Occipital lobe (tissue), 2 donors: ENCODE measurements around a stretch of chr5.

GRCh38 chr5:147424498-147425202 is 85.2 kb downstream of the DPYSL3 start:
- RAMPAGE, long total RNA = no peak

DNA sequence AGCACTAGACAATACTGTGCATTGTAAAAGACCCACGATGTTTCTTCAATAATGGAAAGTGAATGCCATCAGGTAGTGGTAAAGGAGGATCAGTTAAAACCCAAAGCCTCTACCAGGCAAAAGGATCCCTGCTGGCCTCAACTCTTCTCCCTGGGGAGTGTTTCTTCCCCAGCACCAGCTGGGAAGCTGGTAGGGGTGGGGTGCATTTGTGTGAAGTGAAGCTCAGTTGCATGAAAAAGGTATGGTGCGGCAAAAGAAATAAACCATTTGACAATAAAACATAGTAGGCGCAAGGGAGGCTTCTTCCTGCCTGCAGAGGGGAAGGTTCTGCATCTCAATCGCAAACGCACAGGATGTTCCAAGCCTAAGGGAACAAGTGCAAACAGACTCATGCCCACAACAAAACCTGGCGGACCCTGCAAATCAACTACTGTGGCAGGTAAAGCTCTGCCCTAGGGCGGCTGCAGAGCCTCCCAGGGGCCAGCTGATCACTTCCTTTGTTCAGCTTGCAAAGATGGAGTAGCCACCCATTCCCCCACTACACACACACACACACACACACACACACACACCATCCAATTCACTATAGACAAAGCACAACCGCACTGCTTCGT is 57.9 kb downstream of the DPYSL3 start:
- RAMPAGE, long total RNA = no peak

DNA sequence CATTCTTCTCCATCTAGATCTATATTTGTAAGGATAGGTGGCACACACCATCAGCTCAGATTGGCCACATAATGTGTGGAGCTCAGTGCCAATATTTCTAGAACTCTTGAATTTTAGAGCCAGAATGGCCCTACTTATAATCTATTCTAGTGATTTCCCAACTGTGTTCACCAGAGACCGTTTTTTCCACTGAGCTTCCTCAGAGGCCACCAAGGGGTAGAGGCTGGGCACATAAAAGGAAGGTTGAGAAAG is 27.5 kb downstream of the DPYSL3 start:
- RAMPAGE, long total RNA = no peak

- RAMPAGE, long total RNA = no peak
Measured at GRCh38 chr5:147508822-147509759, 777 bp downstream of the DPYSL3 start.

- RAMPAGE, long total RNA = no peak
Measured at GRCh38 chr5:147659396-147659777, 123.1 kb downstream of the JAKMIP2 start.

GRCh38 chr5:147721302-147721639 is 61.3 kb downstream of the JAKMIP2 start:
- RAMPAGE, long total RNA = no peak

GRCh38 chr5:147780746-147781433 is 1.6 kb downstream of the JAKMIP2 start:
- RAMPAGE, long total RNA = no peak

GRCh38 chr5:148106883-148107334 is 43.1 kb downstream of the SPINK5 start:
- RAMPAGE, long total RNA = no peak

DNA sequence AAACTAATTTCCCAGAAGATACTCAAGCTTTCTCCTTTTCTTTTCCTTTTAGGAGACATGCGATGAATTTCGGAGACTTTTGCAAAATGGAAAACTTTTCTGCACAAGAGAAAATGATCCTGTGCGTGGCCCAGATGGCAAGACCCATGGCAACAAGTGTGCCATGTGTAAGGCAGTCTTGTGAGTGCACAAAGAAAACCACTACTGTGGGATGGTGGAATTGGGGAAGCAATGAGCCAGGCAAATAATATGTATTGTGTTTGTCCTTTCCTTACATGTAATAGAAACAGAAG is 50.5 kb downstream of the SPINK5 start:
- RAMPAGE, long total RNA = no peak

GRCh38 chr5:148319846-148320994 is 8.0 kb downstream of the SPINK7 start:
- RAMPAGE, long total RNA = no peak

DNA sequence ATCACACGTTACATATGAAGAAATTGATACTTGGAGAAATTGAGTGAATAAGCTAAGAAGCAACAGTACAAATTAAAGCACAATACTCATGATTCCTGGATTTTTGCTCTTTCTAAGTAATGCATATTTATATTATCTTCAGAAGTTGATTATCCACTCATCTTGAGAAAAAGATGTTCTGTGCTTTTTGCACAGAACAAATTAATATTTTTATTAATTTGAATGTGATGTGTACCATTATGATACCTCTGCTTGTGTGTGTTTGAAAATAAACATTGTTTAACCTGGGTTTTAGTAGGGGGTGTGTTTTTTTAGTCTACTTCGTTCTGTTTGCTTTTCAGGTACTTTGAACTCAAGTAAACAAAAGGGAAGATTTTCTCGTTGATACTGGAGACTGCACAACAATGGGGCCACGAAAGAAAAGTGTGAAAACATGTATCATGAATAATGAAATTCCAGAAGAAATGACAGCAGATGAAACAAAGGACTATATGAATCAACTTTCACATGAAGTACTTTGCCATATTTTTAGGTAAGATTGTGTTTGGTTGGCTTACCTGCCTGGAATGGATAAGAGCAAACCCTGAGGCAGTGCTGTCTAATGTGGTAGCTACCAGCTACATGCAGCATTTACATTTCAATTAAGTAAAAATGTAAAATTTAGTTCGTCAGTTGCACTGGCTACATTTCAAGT is 10.8 kb downstream of the FBXO38 start:
- RAMPAGE, long total RNA = no peak

DNA sequence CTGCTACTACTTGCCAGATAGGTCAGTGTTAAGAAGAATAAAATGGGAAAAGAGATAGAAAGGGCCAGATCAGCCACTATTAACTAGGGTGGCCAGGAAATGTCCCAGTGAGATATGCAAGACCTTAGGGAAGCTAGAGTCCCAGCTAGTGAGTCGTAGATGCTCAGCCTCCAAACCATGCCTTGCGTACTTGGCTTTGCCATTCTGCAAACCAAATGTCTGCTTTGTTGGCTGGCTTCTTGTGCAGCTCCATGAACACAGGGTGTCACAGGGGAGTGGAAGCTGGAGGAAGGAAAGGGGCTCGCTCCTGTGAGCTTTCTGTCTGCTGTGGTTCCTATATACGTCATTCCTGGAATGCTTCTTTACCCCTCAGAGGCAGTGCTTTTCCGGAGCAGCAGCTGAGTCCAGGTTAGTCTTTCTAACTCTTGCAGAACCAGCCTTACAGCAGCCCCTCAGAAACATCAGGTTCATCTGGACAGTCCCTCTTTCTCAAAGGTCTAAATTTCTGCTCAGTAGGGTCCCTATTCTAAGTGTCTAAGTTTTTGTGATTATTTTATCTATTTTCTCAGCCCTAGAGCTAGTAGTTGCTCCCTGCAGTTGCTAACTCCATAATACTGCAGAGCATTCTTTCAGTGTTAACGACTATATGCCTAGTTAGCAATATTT is 69.1 kb downstream of the FBXO38 start:
- RAMPAGE, long total RNA = no peak

DNA sequence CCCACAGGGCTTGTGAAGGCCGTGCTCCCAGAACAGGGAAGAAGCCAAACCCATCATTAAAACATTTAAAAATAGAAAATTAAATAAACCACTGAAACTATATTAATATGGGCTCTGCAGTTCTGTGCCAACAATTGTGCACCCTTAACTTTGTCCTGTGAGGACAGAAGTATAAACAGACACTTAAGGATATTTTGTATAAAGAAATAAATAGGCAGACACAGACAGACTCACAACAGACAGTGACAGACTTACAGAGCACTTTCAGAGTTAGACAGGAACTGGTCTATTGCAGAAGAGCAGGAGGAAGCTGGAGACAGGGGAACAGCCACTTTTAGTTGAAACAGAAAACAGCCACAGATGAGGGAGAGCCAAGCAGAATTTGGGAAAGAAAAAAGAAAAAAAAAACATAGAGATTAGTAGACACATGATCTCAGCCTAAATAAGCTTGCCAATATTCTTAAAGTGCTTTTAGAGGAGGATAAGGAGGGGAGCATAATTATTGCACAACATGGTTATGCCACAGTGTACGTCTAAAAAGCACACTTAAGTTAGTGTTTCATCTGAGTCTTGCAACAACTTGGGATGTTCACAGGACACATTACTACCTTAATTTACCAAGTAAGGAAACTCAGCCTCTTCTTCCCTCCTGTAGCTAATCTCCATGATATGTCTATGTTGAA is 82.0 kb downstream of the FBXO38 start:
- RAMPAGE, long total RNA = no peak

DNA sequence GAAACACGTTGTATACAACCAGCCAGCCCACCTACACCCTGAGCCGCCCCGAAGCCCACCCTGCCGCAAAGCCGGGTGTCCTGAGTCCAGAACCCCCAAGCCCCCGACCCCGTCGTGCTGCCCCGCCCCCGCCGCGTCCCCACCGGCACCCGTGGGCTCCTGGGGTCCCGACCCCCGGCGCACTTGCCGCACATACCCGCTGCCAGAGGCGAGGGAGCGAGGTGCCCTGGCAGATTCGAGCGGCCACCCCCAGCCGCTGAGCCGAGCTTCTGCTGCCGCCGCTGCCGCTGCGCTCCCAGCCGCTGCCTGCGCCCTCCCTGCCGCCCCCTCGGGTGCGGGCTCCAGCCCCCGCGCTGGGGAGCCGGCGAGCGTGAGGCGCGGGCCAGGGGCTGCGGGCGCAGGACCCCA is 457 bp downstream of the HTR4 start:
- RAMPAGE, long total RNA = no peak

DNA sequence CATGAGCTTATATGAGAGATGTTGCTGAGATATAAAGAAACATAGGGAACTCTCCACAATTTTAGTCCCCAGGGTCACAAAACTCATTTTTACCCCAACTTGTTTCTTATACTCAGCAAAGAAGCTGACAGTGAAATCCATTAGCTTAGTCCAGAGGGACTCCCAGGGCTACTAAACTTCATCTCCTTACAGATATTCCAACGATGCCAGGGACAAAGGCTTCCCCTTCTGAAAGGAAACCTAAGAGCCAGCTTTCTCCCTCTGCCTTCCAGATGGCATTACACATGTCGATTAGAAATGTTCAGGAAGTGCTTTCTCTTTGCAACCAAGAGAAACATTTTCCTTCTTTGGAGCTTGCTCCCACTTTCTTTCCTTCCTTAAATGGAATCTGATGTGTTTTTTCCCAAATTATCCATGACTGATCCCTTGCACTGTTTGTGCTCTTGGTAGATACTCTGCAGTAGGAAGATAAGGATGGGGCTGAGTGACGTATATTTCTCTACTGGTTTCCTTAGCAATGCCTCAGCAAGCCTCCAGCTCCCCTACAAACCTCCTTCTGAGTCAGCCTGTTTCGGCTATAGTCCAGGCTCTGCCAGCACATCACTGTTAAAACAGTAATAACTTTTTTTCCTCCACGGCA is 42.9 kb upstream of the HTR4 start:
- RAMPAGE, long total RNA = no peak

DNA sequence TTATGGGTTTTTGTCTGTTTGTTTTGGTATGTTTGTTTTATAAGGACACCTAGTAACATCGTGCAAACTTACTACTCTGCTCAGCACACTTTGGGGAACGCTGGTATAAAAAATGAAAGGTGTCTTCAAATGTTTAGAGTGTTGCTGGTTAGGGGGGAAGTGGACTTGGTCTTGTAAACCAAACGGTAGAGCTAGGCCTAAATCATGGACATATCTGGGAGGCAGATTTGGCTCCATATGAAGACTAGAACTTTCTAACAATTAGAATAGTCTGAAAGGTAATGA is 15.3 kb downstream of the ADRB2 start:
- RAMPAGE, long total RNA = no peak

GRCh38 chr5:148844575-148845348 is 18.4 kb downstream of the ADRB2 start:
- RAMPAGE, long total RNA = no peak

GRCh38 chr5:148913826-148914492 is 87.5 kb downstream of the ADRB2 start:
- RAMPAGE, long total RNA = no peak

GRCh38 chr5:148978812-148979729 is 83.8 kb downstream of the SH3TC2 start:
- RAMPAGE, long total RNA = no peak

GRCh38 chr5:148986493-148987160 is 76.2 kb downstream of the SH3TC2 start:
- RAMPAGE, long total RNA = no peak